Cardiac ventricle fibroblast (primary cell): ENCODE measurements around the genes BMAL1, PTH, FAR1 and SPON1.

DNA sequence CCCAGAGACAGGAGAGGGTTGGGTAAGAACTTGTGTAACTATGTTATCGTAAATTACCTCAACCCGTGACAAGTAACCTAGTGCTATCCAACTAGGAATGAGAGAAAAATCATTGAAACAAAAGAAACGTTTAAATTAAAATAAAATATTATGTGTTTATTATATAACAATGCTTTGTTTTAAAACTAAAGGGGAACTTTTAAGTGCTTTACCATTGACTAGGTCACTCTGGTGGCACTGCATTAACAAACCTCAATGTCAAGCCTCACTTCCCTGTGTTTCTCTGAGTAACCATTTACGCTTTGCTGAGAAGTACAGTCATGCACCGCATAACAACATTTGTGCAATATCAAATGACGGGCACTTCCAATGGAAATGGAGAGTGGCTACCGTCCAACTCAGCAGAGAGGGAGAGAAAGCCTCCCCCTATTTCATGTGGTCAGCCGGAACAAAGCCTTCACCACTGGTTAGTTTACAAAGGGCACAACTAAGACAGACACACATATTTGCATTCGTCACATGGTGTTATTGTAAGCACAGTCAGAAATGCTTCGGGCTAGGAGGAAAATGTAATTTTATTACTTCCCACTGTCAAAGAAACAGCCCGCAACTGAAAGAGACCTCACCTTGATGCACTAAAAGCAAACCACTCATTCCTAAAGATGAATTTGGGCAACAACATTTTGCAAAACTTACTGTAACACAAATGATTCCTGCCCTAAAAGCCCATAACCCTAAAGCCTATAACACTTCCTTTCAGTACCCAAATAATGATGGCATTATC is 117.3 kb downstream of the RASSF10 start:
- RAMPAGE, long total RNA: no peak

- RAMPAGE, long total RNA: no peak
These were observed 126.2 kb downstream of the RASSF10 start for GRCh38 chr11:13135067-13135968.

DNA sequence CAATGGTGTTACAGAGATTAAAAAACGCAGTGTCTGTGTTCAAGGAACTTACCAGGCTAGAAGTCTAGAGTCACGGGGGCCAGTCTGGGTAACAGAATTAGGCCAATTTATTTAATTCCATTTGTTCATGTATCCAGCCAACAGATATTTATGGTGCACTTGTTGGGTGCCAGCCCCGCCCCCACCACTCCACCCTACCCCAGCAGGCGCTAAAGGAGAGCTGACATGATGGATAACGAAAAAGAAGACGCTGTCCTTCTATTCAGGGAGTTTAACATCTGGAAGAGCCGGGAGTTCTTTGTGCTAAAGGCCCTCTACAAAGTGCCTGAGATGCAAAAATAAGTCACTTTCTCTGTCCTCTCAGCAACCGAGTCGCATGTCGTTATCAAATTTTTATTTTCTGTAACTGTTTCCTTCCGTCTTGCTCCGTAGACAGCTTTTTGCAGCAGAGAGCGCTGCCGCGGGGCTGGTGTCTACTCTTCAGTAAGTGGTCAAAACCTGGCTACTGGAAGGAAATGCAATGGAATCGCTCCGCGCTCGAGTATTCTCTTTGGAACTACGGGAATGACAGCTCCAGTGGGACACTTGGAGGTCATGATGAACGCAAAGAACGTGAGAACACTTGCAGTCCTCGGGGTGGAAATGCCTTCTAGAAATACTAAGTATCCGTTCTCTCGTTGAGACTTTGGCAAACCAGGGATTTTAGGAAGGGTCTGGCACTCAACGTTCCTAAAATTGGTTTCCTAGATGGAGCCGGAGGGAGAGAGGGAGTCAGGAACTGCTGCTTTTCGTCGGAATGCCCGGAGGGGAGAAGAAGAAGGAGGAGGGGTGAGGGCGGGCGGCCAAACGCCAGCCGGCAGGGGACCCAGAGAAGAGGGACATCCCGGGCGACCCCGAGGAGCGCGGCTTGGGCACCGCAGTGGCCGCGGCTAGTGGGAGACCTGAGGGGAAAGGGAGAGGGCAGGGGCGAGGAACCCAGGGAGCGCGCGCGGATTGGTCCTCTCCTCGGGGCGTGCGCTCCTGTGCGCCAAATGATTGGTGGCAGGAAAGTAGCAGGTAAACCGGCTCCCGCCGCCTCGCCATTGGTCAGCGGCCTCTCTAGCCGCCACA is 774 bp upstream of the BMAL1 start:
- RAMPAGE, long total RNA: no peak

GRCh38 chr11:13277571-13278414 is at the start of gene BMAL1:
Gene BMAL1, plus strand, starts transcription at chr11:13277790.
- RAMPAGE, long total RNA: no peak

DNA sequence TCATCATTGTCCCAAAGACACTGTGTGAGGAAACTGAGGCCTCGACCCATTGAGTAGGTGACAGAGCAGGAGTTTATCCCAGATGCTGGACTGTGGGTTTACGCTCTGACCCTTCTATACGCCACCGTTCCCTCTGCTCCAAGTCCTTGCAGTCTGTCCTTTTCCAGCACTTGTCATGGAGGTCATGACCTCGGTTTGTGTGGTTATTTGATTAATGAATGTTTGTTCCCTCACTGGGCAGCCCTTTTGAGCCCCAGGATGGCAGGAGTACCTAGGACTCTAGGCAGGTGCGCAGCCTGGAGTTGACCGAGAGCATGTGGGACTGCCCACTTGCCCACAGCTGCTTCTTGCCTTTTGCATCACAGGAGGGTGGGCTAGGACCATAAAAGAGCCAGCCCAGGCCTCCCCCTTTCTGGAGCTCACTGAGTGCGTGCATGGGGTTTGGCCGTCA is 37.9 kb downstream of the BMAL1 start:
- RAMPAGE, long total RNA: no peak

- RAMPAGE, long total RNA: no peak
These were observed 73.7 kb downstream of the BMAL1 start for GRCh38 chr11:13350997-13352047.

GRCh38 chr11:13495793-13496350 is at the start of gene PTH:
Gene PTH, minus strand, starts transcription at chr11:13495997.
- RAMPAGE, long total RNA: no peak

GRCh38 chr11:13668540-13669214 is at the start of gene FAR1:
Gene FAR1, plus strand, starts transcription at chr11:13668668.
- RAMPAGE, long total RNA: no peak

DNA sequence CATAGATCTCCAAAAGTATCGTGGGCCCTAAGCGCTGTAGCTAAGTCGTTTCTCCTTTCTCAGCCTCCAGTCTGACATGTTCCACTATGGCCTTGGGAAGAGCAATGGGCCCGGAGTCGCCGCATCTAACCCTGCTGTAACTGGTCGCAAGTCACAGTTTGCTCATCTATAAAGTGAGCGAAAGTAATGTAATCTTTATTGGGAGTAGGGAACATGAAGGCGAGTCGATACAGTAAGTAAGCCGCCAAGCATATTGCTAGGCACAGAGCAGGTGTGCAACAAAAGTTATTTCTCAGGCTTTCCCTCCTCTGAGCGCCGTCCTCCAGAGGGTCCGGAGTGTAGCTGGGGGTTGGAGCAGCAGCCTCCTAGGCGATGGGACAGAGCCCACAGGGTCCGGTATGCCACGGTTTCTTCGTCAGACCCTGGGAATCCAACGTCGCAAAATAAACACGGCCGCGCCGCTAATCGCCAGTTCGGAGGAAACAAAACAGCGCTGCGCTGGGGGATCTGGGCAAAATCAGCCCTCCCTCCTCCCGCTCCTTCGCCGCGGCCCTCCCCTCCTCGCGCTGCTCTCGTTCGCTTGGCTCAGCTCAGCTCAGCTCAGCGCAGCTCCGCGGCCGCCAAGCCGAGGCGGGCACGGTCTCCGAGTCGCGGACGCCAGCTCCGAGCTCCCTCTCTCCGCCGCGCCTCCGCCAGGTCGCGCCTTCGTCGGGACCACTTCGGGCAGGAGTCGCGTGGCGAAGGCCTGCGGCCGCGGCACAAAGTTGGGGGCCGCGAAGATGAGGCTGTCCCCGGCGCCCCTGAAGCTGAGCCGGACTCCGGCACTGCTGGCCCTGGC is at the start of gene SPON1:
SPON1 (plus strand) TSS at position 598 of the 838 bp plus-strand sequence.
- RAMPAGE, long total RNA: no peak

GRCh38 chr11:14189732-14190441 is 169.1 kb downstream of the RRAS2 start:
- RAMPAGE, long total RNA: no peak

DNA sequence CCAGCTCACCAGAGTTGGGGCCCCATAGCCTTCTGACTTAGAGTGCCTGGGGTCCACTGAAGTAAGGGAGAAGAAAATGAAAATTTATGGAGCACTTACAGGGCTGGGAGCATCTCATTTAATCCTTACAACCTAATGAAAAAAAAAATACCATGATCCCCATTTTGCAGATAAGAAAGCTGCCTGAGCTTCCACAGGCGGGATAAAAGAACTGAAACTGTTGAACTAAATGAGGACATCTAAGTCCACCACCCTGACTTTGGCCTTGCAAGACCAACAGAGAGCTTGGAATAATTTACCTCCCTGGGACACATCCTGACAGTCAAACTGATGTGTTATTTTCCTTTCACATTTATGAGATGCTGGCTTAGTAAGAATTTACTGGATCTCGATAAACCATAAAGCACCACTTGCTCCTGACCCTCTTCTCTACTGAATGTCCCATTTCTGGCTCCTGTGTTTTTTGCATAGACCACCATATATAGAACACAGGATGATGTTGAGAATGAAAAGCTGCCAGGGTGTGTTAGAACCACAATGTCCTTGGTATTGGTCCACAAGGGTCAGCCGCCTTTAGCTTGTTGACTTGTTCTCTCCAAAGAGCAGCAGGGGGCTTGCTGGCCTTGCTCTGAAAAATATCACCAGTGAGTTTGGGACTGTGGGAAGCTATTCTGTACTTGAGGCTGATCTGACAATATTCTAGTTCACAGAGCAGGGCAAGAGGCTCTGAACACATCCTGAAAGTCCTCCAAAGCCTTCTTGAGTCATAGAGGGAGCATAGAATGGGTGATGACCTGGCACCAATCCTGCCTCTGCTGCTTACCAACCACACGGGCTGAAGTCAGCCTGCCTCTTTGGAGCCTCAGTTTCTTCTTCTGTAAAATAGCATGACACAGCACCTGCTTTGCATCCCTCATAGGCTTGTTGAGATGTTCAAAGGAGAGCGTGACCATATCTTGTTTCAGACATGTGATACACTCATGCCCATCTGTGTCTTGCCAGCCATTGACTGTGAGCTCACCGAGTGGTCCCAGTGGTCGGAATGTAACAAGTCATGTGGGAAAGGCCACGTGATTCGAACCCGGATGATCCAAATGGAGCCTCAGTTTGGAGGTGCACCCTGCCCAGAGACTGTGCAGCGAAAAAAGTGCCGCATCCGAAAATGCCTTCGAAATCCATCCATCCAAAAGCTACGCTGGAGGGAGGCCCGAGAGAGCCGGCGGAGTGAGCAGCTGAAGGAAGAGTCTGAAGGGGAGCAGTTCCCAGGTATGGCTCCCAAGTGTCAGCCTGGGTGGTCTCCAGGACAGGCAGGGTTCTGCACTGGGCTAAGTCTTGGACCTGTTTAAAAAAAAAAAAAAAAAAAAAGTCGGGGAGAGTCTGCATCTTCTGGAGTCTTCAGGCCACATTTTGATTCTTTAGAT is 96.8 kb downstream of the RRAS2 start:
- RAMPAGE, long total RNA: no peak

- RAMPAGE, long total RNA: no peak
These were observed 17.0 kb downstream of the RRAS2 start for GRCh38 chr11:14341892-14342511.

- RAMPAGE, long total RNA: no peak
These were observed 57.1 kb upstream of the PSMA1 start for GRCh38 chr11:14577282-14577723.

GRCh38 chr11:14646127-14646676 is 2.6 kb downstream of the PDE3B start:
- RAMPAGE, long total RNA: no peak

- RAMPAGE, long total RNA: no peak
These were observed 78.7 kb downstream of the CYP2R1 start for GRCh38 chr11:14813385-14813633.

DNA sequence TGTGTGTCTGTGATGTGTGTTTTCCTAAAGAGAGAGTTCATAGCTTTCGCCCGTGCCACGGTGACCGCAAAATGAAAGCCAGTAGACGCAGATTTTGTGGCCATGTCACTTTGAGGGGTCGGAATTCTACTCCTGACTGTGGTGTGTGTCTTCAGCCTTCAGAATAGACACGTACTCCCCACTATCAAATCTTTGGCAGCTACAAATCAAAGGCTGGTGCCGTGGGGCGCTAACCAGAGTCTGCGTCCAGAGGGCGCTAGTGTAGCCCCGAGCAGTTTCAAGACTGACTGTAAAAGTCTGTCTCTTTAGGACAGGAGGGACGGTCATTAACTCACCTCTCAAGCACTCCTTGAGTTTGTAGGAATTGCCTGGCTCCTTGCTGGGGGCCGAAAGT is 2.5 kb upstream of the CALCA start:
- RAMPAGE, long total RNA: no peak

- RAMPAGE, long total RNA: no peak
These were observed 74.6 kb downstream of the C11orf58 start for GRCh38 chr11:16813003-16813563.

GRCh38 chr11:16826136-16826819 is 87.8 kb downstream of the C11orf58 start:
- RAMPAGE, long total RNA: no peak

GRCh38 chr11:16899851-16900123 is 114.4 kb downstream of the PLEKHA7 start:
- RAMPAGE, long total RNA: no peak

DNA sequence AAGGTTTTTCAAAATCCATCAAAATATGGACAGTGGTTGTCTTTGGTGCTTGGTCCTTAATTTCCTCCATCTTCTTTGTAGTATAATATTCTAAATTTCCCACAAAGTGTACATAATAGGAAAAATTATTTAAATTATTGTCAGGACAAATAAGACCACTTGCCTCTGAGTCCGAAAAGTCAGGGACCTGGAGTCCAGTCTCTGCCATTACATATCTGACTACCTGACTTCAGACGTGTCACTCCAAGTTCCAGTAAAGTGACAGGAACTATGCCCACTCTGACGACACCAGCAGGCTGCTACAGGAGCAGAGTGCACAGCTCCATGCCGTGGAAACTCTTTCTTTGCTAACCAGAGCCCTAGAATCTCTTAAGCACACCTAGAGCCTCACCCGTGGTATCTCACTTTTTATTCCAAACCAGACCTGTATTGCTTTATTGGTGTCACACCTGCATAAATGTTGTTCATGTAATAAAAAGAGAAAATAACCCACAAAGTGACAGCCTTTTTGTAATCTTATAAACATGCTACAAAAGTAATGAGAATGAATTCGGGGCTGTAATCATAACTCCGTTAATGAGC is 93.7 kb downstream of the PLEKHA7 start:
- RAMPAGE, long total RNA: no peak